Placental epithelial cell (primary cell): ENCODE results near the genes EIF3B, GRIFIN, BRAT1 and AMZ1.

GRCh38 chr7:2354678-2355761, at the start of gene EIF3B:
EIF3B (plus strand) TSS chr7:2354827.
- CAGE, long polyA plus RNA, result no peak

DNA sequence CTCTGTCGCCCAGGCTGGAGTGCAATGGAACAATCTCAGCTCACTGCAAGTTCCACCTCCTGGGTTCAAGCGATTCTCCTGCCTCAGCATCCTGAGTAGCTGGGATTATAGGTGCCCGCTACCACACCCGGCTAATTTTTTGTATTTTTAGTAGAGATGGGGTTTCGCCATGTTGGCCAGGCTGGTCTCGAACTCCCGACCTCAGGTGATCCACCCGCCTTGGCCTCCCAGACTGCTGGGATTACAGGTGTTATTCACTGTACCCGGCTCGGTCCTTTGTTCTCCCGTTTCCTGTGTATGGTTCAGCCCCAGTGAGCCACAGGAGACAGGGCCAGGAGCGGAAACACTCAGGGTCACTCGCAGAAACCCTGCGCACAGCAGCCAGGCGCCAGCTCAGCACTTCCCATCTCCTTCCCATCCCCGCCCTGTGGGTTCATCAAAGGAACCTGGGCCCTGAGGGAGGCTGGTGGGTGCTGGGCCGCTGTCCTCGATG, 15.6 kb upstream of the CHST12 start:
- CAGE, long polyA plus RNA, result no peak

DNA sequence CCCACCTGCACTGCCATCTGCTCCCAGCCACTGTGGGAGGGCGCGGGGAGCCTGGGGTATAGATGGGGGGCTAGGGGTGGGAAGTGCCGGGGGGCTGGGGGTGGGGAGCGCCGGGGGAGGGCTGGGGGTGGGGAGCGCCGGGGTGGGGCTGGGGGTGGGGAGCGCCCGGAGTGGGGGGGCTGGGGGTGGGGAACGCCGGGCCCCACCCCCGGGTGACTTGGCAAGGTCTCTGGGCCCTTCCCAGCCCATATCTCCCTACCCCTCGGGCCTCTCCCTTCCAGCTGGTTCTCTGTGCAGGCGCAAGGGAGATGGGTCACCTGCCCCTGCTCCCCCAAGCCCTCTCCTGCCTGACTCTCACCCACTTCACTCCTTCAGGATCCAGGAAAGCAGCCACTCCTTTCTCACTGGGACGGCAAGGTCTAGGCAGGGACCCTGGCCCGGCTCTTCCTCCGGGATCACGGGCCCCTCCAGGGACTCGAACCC, at the start of gene GRIFIN:
TSS of gene GRIFIN (minus strand) at position 32 of the 483 bp plus-strand sequence.
- CAGE, long polyA plus RNA, result no peak

- CAGE, long polyA plus RNA, result no peak
Measured at GRCh38 chr7:2493244-2493759, 17.1 kb upstream of the GRIFIN start.

- CAGE, long polyA plus RNA, result no peak
Measured at GRCh38 chr7:2519186-2519419, 471 bp upstream of the LFNG start.

DNA sequence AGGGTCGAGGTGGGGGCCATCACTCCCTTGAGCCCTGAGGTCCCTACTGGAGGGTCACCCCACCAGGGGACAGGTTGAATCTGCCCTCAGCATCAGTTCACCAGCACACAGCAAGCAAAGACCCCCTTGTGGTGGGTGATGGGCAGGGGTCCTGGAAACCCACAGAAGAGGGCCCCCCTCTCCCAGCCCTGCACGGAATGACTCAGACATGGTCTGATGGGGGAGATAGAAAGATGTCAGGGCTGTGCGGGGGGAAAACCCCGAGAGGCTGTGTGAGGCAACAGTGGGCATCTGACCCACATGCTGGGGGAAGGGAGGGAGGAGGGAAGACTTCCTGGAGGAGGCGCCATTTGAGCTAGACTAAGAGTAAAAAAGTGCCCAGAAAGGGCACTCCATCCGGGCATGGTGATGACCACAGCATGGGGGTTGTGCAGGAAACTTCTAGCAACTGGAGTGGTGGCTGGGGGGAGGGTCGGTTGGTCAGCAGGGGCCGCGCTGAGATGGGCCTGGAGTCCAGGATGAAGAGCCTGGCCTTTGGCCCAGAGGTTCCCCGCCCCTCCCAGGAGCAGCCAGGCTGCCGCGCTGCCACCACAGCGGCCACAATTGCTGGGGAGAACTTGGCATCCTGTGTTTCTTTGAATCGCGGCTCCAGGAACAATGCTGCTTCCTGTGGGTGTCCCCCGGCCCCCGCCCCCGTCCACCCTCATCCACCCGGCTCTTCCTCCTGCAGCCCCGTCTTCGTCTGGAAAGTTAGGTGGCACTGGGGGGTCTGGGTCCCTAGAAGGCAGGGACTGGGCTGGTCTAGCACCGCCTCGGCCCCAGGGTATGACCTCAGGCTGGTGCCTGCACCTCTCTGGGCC, 2.5 kb downstream of the LFNG start:
- CAGE, long polyA plus RNA, result no peak

GRCh38 chr7:2525178-2525950, 5.8 kb downstream of the LFNG start:
- CAGE, long polyA plus RNA, result no peak

GRCh38 chr7:2527115-2527602, 7.6 kb downstream of the LFNG start:
- CAGE, long polyA plus RNA, result no peak

DNA sequence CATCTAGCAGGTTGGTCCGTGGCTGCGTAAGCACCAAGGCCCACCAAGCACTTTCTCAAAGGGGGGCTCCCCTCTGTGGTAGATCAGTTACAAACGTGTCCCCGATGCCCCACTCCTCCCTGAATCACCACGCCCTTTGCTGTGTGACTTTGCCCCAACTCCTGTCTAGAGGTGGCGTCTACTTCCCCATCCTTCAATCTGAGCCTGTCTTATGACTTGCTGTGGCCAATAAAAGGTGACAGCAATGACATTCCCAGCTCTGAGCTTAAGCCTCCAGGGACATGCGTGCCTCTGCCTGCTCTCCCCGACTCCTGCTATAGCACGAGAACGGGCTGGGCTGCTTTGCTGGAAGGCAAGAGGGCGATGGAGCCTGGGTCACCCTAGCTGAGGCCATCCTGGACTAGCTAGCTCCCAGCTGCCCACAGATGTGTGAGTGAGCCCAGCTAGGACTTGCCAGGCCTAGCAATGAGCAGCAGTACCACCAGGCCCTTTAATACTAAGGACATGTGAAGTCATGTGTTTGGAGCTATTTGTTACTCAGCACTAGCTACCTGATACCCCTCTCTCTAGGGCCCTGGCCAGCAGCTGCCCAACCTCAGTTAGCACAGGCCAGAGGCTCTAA, 12.8 kb downstream of the LFNG start:
- CAGE, long polyA plus RNA, result no peak

DNA sequence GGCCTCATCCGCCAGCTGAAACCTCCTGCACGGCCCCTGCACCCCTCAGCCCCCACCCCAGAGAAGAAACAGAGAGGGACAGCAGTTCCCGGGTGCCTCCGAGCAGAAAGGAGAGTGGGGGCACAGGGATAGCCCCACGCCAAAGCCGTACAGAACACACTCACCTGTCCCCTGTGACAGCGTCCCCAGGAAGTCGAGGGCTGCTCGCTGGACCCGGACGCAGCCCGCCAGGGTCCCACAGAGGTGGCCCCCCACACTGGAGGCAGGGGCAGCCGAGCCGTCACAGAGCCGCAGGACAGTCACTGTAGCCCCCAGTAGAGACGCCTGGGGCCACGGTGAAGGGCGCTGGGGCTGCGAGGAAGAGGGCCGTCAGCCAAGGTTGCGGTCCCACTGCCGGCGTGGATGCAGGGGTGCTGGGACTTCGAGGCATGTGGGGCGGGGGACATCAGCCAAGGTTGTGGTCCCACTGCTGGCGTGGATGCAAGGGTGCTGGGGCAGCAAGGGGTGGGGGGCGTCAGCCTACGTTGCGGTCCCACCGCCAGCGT, 14.1 kb downstream of the BRAT1 start:
- CAGE, long polyA plus RNA, result no peak

GRCh38 chr7:2542254-2543433, 12.7 kb downstream of the BRAT1 start:
- CAGE, long polyA plus RNA, result no peak

- CAGE, long polyA plus RNA, result no peak
Measured at GRCh38 chr7:2554991-2556088, at the start of gene BRAT1. BRAT1 (minus strand) TSS chr7:2555524.

DNA sequence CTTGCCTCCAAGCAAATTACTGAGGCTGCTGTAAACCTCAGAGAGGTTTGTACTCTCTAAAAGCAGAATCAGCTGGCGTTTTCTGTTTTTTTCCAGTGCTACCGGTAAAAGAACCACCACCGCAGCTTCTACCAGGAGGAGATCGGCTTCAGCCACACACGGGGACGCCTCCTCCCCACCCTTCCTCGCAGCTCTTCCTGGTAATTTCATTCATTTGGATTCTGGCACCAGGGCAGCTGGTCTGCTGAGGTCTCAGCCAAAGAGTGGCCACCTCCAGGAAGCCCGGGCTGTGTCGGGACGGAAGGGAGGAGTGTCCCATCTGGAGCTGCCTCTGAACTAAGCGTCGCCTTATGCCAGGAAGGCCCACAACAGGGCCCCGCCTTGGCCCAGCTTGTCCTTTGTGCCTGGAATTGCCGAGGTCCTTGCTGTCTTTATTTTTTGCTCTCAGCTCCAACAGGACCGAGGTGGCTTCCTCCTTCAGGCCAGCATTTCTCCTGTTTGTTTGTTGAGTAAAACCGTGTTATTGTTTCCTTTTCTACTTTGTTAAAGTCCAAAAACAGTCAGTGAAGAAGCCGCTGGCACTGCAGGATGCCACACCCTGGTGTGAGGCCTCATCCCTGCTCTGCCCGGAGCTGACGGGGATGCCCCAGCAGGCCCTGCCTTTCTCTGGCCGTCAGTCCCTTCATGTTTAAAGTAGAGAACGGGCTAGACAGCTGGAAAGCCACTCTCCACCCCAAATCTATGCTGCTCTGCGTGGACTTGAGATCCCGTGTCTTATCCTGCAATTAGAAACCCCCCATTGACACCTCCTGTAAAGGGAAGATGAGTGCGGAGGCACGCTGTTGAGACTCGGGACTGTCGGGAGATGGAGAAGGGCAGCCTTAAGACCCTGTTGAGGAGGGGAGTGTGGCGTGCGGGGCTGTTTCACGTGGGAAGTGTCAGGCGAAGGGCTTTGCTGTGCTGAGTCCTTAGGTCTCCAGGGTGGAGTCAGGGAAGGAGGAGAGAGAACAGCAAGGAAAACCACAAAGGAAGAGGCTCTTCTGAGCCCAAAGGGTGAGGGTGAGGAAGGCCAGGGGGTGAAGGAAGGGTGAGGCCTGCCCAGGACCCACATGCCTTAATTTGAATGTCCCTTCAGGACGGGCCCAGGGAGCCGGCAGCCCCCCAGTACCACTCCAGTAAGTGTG, 24.4 kb upstream of the TTYH3 start:
- CAGE, long polyA plus RNA, result no peak

- CAGE, long polyA plus RNA, result no peak
Measured at GRCh38 chr7:2610856-2611320, 20.9 kb upstream of the TTYH3 start.

DNA sequence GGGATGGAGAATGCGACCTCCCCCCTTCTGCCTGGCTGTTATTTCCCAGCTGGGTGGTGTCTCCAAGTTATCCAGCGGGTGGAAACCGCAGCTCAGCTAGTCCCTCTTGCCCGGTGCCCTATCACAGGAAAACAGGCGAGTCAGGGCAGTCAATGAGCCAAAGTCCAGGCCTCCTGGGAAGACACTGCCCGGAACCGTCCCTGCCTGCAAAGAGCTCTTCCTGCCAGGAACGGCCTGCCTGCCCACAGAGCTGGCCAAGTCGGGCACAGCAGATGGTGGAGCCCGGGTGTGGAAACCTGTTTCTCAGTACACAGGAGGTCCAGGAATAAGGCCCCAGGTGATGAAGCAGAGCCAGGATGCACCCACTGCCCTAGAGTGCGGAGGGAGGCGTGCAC, 1.6 kb upstream of the TTYH3 start:
- CAGE, long polyA plus RNA, result no peak

DNA sequence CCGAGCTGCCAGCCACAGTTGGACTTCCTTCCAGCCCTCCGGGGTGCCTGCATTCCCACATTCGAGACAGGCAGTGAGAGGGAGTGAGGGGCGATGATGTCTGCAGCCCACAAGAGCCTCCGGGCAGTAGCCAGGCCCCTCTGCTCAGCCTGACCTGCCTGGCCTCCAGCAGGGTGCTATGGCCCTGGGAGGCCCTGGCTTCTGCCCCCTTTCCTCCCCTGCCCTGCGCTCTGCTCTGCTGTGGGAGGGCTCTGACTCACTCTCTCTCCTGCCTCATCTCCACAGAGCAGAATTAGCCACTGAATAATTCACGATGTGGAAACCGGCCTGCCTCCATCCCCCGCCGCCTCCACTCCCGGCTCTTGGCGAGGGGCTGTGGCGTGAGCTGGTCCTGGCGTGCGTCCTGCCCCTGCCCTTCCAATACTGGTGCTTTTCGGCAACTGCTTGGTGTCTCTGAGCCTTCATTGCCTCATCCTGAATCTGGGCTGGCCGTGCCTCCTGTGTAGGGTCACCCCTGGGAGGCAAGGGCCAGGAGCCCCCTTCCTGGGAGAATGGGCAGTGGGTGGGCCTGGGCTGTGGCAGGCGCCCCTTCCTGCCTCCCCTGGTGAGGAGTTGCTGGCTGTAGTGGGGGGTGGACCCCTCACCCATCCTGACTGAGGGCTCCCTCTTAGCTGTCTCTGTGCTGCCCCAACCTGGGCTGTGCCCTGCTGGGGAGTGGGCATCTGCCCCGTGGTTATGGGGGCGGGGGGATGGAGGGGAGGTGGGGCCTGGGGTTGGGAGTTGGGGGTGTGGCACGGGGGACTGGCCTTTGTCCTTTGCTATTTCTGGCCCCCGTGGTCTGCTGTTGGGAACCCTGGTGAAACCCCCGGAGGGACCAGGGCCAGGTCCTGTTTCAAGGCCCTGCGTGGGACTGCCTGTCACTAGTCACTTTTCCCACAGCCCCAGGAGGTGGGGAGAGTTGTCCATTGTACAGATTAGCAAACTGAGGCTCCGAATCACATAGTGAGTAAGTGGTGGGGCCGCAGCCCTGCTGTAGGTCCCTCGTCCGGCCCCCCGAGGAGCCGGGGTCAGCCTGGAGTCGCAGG, 2.4 kb downstream of the TTYH3 start:
- CAGE, long polyA plus RNA, result no peak

DNA sequence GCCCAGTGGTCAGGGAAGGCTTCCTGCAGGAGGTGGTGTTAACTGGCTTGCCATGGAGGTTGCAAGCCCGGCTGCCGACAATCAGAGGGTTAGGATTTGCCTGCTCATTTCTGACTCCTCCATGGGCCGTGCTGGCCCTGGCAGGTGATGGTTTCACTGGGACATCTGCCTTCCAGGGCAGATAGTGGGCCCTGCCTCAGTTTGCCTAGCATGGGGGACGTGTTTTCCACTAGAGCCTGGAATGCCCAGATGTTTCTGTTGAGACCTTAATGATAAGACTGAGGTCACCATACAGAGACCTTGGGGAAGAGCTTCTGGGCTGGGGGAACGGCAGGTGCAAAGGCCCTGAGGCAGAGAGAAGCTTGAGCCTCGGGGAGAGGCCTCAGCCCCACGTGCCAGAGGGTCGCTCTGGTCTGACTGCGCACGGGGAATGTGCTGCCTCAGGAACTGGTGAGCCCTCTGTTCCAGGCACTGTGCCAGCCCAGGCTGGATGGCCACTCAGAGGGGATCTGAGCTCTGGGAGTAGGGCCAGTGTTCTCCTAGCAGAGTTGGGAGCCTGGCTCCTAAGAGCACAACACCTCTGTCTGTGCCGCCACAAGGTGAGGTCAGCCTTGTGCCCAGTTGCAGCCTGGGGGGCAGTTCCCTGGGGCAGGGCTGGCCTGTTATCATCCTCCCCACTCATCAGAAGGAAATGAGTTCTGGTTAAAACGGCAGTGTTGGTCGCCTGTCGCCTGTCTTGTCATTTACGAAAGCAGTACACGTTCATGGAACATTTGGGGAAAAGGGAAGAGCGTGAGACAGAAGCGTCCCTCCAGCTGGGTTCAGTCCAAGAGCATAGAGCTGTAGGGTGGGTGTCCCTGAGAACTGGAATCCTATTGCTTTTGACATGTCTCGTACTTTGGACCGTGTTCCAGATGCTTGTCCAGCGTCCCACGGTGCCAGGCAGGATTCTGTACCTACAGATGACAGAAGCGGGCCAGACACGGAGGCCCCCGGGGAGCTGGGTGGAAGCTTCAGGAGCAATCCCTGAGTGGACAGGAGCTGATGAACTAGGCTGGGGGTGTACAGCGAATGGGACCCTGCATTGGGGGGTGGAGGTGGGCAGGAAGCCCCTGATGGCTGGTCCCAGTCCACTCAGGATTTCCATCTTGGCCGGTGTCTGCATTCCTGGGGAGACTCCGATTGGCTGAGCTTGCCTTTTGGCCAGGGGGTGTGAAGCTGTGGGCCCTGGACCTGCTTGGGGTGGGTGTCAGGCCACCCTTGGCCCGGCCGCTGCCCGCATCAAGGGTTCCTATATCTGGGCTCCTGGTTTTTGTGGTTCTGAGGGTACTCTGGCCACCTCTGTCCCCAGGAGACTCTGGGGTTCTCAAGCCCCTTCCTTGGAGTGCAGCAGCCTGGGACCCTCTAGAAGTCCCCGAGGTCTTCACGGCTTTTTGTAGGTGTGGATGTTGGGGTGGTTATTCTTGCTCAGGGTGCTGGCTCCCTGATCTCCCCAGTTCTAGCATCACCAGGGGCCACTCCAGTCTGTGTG, 4.3 kb downstream of the TTYH3 start:
- CAGE, long polyA plus RNA, result no peak

GRCh38 chr7:2687960-2688607, at the start of gene AMZ1:
AMZ1 (plus strand) TSS chr7:2688202.
- CAGE, long polyA plus RNA, result no peak

DNA sequence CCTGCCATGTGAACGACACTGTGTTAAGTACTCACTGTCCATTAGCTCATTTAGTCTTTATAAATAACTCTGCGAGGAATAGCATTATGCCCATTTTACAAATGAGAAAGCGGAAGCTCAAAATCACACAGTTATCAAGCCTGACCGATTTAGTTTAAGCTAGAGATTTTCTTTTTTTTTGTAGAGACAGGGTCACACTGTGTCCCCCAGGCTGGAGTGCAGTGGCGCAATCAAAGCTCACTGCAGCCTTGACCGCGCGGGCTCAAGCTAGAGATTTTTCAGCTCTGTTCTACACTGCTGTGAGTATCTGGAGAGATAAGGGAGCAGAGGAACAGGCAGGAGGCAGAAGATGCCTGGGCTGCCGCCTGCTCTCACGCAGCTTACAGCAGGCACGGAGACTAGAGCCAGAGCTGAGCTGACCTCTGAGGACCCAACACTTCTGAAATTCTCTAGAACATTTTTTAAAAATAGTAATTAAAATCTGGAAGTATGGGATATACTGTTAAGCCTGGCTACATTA, 38.8 kb downstream of the GNA12 start:
- CAGE, long polyA plus RNA, result no peak

GRCh38 chr7:2807470-2807748, 36.7 kb downstream of the GNA12 start:
- CAGE, long polyA plus RNA, result no peak